Frontal cortex (tissue), 2 donors: ENCODE measurements around the genes GSG1L2, SCO1 and MAP2K4.

GRCh38 chr17:9811468-9812069, 10.3 kb downstream of the GSG1L2 start:
- RAMPAGE, long total RNA: no peak

GRCh38 chr17:9821951-9822497, at the start of gene GSG1L2:
GSG1L2 (minus strand) TSS chr17:9822079.
- RAMPAGE, long total RNA: no peak

DNA sequence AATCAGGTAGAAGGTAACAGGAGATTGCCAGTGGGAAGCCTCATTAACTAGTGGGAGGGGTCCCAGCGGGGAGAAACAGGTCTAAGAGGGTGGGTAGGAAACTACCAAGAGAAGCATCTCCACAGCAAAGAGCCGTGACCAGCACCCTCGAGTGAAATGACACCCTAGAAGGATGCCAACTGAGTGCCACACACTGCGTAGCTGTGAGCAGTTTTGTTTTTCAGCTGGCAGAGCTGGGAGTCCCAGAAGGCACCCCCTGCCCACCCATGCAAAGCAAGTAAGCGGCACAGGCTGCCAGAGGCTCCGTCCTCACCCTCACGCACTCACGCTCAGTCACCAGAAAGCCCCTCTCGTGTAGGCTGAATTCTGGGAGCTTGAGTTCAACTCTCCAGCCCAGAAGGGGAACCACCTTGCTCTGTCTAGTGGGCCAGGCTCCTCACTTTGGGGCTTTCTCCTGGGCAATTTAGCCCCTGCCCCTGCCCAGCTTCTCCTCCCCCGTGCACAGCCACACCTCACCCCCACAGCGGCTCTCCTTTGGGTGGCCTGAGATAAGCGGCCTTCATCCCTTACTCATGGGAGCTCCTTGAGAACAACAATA, 146.0 kb downstream of the GAS7 start:
- RAMPAGE, long total RNA: no peak

DNA sequence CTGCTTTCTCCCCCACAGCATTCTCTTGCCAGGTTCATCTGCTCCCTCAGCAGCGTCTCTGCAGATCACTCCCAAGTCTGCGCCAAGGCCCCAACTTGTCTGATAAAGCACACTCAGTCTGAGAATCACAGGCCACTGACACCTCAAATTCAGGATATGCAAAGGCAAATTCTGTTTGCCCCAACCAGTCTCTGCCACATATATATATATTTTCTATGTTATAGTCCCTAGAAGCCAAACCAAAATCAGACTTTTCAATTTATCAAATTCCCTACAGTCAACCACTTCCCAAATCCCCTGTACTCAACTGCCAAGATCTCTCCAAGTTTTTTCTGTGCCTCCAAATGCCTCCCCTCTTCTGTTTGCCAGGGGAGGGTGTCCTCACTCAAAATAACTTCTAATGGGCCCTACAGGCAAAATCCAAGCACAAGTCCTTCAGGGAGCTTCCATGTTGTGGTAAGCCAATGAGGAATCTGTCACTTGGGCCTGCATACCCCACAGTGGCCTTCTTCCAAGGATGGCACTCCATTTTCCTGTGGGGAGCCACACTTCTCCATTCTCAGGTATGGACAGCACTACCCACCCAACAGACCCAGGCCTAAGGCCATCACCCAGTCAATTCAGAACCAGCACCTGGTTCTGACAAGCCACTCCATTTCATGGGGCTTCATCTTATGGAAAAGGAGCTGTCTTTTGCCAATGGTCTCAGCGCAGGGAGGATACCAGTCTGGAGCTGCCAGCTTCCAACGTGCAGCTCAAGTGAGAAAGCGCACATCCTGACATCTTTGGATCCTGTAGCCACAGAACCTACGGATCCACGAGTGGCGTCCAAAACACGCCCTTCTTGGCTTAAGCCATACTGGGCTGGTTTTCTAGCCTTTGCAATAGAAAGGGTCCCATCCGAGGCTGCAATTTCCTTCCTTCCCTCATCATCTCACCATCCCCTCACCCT, 102.1 kb downstream of the GAS7 start:
- RAMPAGE, long total RNA: no peak

DNA sequence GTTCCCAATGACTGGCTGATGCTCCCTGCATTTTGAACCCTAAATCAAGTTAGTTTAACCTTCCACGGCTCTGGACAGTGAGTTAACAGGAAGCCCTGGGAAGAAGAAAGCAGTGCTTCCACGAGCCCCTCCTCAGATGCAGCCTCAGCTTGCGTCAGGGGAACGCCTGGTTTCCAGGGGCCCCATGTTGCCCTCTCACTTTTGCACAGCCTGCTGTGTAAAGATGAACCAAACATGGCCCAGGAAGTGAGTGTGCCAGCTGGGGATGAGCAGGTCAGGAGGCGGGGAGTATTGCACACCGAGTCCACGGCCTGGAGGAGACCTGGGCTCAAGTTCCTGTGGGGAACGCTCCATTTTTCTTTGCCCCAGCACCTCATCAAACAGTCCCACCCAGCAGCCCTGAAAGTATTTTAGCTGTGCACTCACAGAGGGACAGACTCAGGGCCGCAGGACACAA, 71.2 kb downstream of the GAS7 start:
- RAMPAGE, long total RNA: no peak

DNA sequence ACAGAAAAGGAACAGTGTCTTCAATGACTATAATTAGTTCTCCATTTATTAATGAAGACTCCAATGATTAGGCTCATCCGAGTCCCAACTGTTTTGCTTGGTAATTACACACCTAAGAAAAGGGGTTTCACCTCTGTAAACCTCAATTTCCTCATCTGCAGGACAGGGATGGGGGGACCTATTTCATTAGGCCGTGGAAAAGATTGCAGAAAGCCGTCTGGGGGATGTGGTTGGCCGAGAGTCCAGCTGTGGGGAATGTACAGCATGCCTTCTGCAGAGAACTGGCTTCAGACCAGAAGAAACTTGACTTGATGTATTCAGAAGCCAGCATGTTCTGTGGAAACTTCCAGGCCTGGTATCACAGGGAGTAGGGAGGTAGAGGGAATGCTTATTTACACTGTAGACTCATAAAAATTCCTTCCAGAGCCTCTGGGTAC, 11.6 kb upstream of the GAS7 start:
- RAMPAGE, long total RNA: no peak

DNA sequence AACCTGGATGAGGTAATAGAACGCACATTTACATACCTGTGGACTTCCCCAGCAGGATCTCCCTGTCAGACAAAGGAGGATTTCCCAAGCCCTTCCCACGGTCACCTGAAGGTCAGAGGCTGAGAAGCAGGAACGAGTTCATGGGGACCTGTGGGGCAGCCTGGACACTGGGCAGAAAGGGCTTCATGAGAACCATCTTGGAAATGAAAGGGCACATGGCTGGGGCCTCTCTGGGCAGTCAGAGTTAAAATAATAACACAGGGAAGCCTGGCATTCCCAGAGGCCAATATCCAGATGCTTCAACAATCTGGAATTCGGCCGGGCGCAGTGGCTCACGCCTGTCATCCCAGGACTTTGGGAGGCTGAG, 12.0 kb upstream of the GAS7 start:
- RAMPAGE, long total RNA: no peak

GRCh38 chr17:10258525-10258816, 60.1 kb upstream of the GAS7 start:
- RAMPAGE, long total RNA: no peak

DNA sequence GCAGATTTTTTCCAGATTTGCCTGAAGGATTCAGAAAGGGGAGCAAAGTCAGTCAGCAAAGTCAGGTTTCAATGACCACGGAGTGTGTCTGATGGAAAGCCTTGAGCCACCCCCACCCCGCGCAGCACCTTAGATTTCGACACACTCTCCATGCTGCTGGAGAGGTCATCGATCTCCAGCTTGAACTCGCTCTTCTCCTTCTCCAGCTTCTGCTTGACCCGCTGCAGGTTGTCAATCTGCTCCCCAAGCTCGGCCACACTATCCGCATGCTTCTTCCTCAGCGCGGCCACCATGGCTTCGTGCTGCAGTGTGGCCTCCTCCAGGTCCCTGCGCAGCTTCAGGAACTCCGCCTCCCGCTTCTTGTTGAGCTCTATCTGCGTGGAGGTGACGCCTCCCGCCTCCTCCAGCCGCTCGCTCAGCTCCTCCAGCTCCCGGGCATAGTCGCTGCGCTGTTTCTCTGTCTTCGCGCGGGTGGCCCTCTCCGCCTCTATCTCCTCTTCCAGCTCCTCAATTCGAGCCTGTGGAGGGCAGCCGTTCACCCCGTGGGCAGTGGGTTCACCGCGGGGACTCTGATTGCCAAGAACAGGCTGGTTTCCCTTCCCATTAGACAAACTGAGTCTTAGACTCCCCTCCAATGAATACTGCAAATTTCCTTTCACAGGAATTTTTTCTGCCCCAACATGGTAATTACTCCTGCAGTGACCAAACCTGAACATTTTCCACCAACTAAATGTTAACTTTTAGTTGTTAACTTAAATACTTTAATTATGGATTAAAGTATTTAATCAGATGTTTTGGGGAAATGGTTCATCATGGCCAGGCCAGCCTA, 19.0 kb downstream of the MYH3 start:
- RAMPAGE, long total RNA: no peak

DNA sequence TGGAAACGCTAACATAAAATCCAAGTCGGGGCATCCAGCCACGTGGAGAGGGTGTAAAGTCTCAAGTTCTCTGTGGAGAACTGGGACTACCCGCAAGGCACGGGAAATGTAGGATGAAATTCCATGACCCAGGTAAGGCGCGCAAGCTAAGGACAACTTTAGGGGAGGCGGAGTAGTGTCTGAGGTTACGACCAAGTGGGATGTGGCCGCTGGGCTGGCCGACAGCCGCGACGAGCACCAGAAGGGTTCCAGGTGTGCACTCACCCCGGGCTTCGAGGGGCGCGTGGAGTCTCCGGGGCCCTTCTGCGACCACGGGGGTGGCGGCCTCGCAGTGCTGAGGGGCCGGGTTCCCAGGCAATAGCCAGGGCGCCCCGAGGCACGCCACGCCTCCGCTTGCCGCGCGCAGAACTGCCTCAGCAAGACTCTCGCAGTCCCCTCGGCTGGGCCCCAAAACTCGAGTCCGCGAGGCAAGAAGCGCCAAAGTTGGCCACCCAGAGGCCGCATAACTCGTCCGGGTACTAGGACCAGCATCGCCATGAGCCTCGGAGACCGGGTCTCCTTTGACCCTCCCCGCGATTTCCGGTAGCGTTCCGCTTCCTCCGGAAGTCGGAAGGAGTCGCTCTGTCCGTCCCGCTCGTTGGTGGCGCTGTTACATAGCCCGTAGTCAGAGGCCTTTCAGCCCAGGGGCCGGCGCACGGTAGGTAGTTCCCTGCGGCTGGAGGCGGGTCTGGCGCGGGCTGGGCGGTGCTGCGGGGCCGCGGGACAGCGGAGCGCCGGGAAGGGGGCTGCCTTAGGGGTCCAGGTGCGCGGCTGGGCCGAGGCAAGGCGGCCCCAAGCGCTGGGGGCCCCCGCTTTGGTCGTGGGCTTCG, at the start of gene SCO1:
TSS of gene SCO1 (minus strand) at position 563 of the 869 bp plus-strand sequence.
- RAMPAGE, long total RNA: no peak

DNA sequence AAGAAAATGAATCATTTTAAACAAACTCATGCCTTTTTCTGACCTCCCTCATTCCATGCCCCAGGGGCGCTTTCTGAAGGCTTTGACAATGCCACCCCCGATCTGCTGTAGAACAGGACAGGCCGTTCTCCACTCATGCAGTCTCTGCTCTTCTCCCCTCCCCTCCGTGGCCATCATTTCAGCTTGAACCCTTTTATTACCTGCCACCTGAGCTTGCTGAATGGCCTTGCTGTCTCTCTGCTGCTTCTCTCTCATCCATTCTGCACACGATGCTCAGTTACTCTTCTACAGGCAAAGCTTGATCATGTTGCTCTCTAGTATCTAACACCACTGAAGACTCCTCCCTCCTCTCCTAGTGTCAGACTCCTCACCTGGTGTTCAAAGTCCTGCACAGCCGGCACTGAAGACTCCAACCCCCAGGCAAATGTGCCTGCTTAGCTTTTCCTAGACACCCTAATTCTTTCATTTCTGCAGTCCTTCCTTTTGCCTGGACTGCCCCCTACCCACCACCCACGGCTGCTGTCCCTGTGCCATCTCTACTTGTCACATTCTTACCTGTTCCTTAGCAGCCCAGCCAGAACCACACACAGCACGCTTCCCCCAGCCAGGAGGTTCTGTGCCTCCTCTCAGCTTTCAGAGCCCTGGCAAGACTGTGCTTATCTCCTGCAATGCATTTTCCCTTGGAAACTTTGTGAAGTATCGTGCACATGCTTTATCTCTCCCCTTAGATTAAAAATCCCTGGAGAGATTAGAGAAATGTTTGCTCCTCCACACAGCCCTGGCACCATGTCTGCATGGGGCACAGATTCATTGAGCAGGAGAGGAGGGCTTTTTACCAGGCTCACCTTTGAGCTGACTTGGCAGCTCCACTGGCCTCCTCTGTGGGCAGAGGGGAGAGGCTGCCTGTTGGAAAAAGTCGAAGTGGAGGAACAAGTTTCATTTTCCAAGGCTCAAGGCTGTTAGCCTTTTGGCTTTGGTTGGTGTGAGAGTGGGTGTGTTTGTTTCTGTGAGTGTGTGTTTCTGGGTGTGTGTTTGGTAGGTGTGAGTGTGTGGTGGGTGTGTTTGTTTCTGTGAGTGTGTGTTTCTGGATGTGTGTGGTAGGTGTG, 5.9 kb downstream of the TMEM238L start:
- RAMPAGE, long total RNA: no peak

DNA sequence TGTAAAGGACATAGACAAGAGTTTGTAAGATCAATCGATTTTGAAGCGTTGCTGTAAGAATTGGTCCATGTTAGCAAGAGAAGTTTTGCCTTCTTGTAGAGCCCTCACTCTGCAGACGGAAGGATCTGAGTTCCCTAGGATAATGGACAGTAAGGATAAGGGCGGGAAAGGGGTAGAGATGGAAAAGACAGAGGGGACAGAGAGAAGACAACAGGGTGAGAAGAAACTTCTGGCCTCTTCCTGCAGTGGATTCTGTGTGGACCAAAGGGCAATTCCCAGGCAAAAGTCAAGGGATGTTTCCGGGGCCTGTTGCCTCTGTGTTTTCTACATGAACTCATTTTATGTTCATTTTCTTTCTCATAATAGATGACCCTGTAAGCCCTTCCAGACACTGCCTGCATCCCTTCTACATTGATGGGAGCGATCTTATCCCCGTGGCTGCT, 602 bp upstream of the TMEM238L start:
- RAMPAGE, long total RNA: no peak

DNA sequence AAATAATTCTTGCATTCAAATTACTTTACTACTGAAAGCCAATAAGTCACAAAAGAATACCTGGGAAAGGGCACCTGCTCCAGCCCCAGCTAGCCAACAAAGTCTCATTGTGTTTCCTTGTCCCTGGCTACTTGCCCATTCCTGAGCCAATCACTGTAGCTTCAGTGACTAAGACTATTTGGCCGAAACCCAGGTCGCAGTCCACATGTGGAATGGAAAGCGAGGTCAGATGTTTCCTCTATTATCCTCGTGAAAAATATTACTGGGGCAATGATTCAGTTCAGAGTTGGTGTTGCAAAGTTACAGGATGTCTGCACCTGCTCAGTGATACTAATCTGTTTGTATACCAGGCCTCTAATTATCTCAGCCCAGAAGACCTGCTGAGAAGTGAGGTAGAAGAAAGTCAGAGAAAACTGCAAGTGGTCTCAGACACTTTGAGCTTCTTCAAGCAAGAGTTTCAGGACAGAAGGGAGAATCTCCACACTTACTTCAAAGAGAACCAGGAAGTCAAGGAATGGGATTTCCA, 21.0 kb downstream of the DNAH9 start:
- RAMPAGE, long total RNA: no peak

GRCh38 chr17:11973969-11974723, 23.1 kb downstream of the ZNF18 start:
- RAMPAGE, long total RNA: no peak

DNA sequence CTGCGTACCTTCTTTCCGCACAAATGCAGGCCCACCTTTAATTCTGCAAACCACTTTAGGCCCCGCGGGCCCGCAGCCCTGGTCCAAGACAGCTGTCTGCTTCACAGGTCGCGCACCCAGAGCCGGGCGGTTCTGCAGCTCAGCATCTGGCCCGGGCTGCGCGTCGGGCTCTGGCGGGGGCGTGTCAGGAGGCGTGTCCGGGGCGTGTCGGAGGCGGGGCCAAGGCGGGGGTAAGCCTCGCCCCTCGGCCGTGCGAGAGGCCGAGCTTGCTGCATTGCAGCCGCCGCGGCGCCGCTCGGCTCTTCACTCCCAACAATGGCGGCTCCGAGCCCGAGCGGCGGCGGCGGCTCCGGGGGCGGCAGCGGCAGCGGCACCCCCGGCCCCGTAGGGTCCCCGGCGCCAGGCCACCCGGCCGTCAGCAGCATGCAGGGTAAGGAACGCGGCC, at the start of gene MAP2K4:
TSS of gene MAP2K4 (plus strand) at position 306 of the 445 bp plus-strand sequence.
- RAMPAGE, long total RNA: no peak

GRCh38 chr17:12489704-12490060, 176.0 kb upstream of the MYOCD start:
- RAMPAGE, long total RNA: no peak

GRCh38 chr17:12622590-12622988, 43.1 kb upstream of the MYOCD start:
- RAMPAGE, long total RNA: no peak

GRCh38 chr17:12622994-12623642, 42.6 kb upstream of the MYOCD start:
- RAMPAGE, long total RNA: no peak

- RAMPAGE, long total RNA: no peak
Observed at GRCh38 chr17:12690966-12691694, 25.4 kb downstream of the MYOCD start.

GRCh38 chr17:12792554-12793137, 3.3 kb downstream of the ARHGAP44 start:
- RAMPAGE, long total RNA: no peak